Retinal pigment epithelial cell (primary cell): ENCODE data around the genes ALKBH6, POLR2I, ZNF382 and ZFP30.

- RRBS, result no CpG with 5 or more reads among the region's 19 CpGs
Observed at GRCh38 chr19:36013825-36014328, at the start of gene ALKBH6. ALKBH6 (minus strand) TSS chr19:36014213.

DNA sequence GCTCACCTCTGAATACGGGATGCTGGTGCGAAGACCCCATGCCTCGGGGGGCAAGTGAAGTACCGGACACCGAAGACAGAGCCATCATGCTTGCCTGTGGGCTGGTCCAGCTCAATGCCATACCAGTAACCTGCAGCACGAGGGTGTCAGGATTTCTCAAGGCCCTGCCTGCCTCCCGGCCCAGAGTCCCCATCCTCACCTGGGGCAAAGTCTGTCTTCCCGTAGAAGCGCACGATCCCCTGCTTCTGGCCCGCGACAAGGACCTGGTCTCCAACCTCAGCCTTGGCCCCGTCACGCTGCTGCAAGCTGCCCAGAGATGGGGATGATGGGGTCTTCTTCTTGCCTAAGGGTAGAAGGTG, 3.6 kb upstream of the ALKBH6 start:
- RRBS, result no CpG with 5 or more reads among the region's 14 CpGs

DNA sequence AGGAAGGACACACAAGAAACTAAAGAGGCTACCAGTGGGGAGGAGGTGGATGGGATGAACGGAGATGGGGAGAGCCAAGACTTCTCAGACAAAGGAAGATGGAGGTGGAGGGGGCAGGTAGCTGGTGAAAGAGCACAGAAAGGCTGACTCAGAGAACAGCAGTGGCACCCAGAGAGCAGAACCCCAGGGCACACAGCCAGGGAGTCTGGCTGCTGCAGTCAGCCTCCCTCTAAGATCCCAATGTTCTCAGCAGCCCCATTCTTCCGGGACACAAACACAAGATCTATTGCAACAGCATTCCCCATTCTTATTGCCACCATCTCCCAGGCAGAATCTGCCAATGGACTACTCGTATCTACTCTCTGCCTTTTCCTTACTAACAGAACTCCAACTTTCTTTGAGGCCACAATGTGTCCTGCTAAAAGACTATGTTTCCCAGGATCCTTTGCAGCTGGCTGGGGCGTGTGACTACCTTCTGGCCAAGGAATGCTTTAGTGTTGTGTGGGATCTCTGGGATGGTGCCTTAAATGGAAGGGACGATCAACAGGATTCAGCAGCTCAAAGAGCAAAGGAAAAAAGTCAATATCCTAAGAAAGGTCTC, 7.6 kb downstream of the THAP8 start:
- RRBS, result no CpG with 5 or more reads among the region's 5 CpGs

GRCh38 chr19:36114678-36115093, at the start of gene POLR2I:
POLR2I (minus strand) TSS chr19:36114875.
- RRBS, result no CpG with 5 or more reads among the region's 34 CpGs

GRCh38 chr19:36127754-36128847, 11.8 kb upstream of the CAPNS1 start:
- RRBS, result under 1% methylated on average over 25 of the region's 59 CpGs

GRCh38 chr19:36140695-36141831, 1.2 kb downstream of the CAPNS1 start:
- RRBS, result no CpG with 5 or more reads among the region's 55 CpGs

DNA sequence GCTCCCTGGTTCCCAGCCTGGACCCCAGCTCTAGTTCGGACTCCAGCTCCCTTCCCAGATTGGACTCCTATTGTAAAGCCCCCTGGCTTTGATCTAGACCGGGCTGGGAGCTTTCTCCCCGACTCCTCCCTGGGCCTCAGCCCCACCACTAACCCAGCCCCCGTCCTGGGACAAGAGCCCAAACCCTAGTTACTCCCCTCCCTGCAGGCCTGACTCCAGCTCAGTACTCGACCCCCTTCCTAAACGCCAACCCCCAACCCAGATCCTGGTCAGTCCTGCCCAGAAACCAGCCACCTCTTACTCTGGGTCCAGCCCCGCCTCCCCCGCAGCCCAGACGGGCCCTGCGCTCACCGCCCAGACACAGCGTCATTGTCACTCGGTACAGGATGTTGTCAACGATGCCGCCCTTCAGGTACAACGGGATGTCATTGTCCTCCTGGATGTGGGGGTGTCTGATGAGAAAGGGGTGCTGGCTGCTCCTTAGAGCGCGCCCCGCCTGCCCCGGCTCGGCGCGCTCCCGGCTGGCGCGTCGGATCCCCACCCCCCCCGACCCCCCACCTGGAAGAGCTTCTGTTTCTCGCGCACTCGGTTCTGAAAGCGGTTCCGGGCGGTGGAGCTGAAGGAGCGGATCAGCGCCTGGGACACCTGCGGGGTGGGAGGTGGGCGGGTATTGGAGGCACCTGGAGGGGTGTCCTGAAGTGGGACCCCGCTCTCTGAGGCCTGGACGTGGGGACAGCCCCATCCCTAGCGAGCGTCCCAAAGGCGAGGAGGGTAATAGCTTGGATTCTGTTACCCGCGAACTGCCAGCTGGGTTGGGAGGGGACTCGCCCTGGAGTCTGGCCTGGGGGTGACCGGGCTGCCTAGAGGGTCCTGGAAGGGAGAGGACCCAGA, 891 bp downstream of the COX7A1 start:
- RRBS, result 39% methylated on average over 10 of the region's 47 CpGs

DNA sequence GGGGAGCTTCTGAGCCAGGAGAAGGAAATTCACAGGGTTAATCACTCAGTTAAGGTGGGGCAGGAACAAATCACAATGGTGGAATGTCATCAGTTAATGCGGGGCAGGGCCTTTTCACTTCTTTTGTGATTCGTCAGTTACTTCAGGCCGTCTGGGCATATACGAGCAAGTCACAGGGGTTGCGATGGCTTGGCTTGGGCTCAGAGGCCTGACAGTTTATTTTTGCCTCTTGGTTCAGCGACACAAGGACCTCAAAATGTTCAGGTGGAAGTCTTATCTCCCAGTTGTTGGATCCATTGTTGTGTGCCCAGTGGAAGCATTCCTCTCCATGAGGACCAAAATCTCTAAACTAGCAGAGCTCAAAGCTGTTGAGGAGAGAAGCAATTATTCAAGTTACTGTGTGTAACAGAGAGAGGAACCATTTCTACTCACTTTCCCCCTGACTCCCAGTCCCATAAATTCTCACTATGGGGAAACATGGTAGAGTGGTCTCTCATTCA, 8.6 kb upstream of the COX7A1 start:
- RRBS, result no CpG with 5 or more reads among the region's 6 CpGs

DNA sequence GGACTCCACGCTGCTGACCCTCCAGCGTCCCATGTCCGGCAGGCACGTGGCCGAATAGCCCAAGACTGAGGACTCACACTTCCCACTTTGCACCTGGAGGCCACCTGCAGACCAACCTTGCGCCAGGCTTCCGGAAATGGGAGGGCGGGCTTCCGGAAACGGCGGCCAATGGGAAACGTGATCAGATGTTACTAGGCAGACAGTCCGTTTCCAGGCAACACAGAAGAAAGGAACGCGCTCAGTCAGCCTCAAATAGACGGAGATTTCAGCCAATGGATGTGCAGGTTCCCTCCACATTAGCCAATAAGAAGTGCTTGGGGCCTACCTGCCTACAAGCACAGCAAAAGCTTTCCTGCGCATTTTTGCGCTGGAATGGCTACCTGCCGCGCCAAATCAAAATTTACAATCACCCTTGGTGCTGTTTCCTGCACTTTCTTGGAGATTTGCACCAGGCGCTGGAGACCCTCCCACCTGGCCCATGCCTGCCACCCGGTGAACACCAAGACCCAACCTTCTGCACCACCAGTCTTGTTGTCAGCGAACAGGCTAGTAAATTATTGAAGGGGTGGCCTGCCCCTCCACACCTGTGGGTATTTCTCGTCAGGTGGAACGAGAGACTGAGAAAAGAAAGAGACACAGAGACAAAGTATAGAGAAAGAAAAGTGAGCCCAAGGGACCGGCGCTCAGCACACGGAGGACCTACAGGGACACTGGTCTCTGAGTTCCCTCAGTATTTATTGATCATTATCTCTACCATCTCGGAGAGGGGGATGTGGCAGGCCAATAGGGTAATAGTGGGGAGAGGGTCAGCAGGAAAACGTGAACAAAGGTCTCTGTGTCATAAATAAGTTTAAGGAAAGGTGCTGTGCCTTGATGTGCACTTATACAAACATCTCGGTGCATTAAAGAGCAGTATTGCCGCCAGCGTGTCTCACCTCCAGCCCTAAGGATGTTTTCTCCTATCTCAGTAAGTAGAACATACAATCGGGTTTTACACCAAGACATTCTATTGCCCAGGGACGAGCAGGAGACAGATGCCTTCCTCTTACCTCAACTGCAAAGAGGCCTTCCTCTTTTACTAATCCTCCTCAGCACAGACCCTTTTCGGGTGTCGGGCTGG, 47.0 kb downstream of the ZFP14 start:
- RRBS, result 1% methylated on average over 5 of the region's 37 CpGs

DNA sequence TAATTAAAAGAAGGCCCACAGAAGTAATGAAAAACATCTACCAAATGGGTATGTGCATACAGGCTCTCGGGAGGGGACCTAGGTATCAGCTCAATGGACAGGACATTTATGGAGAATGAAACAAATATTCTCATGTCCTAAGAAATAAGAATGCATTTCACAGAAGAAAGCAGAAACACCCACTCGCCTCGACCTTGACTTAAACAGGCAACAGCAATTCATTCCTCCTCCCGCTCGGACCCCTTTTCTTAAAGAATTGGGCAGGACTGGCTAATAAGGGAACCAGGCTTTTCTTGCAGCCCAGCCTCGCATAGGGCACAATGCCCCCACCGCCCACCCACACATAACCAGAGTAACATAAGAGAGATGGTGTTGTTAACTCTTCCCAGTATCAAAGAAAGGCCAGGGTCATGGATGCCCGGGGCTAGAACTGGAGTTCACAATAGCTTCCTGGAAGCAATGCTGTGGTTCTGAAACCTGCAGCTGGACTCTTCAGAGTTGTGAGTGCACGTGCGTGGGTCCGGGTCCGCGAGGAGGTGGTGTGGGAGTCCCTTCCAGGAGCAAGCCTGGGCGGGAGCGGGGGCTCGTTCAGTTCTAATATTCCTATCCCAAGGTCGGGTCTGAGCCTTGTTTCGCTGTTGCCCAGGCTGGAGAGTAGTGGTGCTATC, 998 bp downstream of the ZFP82 start:
- RRBS, result 42% methylated on average over 4 of the region's 18 CpGs

DNA sequence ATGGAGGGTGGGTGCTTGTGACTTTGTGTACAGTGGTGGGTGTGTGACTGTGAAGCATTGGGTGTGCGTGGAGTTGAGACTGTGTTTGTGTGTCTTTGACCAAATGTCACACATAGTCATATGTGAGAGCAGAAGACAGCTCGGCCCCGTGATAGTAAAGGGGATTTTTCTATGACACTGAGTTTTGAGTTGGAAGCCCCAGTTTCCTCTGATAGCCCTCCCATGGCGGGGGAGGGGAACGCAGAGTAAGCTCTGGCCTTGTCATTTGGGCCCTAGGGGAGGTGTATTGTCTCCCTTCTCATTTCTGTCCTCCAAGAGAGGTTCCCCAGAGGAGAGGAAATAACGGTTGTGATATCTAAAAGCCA, 1.1 kb upstream of the ZNF260 start:
- RRBS, result no CpG with 5 or more reads among the region's 6 CpGs

DNA sequence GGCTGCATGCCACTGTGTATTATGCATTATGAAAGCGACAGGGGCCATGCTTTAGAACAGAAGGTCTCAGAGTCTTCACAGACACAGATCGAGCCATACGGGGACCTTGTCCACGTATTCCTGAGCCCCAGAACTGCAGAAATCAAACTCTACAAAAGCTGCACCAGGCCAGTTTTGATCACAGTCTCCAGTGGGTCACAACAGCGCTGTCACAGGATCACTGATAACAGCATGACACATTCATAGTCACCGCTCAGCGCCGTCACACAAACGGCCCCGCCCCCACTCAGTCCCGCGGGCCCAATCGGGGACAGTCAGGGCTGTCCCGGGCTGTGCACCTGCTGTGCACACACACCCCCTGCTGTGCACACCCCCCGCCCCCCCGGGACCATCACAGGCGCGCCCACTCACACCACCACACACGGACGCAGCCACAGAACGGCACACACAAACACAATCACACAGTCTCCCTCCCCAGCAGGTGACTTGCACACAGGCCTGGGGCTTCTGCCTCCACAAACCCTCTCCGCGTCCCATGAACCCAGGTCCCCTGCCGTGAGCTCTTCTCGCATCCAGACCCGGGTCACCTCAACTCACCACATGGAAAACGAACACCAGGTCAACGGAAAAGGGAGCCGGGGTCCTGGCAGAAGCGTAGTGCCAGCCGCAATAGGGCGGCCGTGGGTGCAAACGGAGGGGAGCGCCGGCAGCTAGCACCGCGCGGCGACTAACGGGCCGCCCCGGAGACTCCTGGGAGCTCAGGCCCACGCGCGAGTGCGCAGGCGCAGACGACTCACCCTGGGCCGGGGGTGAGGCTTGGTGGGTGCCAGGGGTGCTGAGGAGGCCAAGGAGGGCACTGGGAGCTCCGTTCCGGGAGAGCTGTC, at the start of gene ZNF382:
Gene ZNF382, plus strand, starts transcription at position 785 of the 884 bp plus-strand sequence.
- RRBS, result 2% methylated on average over 27 of the region's 52 CpGs

DNA sequence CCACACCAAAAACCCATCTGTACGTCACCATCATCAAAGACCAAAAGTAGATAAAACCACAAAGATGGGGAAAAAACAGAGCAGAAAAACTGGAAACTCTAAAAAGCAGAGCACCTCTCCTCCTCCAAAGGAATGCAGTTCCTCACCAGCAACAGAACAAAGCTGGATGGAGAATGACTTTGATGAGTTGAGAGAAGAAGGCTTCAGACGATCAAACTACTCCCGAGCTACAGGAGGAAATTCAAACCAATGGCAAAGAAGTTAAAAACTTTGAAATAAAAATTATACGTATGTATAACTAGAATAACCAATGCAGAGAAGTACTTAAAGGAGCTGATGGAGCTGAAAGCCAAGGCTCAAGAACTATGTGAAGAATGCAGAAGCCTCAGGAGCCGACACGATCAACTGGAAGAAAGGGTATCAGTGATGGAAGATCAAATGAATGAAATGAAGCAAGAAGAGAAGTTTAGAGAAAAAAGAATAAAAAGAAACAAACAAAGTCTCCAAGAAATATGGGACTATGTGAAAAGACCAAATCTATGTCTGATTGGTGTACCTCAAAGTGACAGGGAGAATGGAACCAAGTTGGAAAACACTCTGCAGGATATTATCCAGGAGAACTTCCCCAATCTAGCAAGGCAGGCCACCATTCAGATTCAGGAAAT, 39.3 kb downstream of the ZNF420 start:
- RRBS, result no CpG with 5 or more reads among the region's 6 CpGs

GRCh38 chr19:37312257-37313174, 21.9 kb upstream of the ZNF875 start:
- RRBS, result no CpG with 5 or more reads among the region's 36 CpGs

DNA sequence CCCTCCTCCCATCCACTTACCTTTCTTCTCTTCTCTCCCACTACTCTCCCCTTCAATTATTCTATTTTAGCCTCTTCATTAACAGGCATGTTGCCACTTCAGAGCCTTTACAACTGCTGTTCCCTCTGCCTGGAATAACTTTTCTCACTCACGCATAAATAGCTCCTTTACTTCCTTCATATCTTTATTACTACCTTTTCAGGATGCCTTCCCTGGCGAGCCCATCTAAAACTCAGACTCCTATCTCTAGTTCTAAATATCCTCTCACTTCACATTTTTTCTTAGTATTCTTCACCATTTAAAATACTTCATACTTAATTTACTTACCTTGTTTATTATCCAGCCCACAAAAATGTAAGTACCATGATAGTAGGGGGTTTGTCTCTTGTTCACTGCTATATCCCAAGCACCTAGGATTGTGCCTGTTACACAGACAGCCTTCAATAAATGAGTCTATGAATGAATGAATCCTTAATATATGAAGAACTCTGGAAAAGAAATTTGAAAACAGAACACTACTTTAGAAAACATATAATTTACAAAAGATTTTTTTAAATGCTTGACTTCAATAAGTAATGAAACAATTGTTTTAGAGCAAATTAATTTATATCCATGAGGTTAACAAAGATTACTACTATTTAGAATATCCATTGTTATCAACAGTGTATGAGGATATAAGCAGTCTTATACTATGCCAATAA, 2.1 kb downstream of the ZNF569 start:
- RRBS, result no CpG with 5 or more reads among the region's 2 CpGs

DNA sequence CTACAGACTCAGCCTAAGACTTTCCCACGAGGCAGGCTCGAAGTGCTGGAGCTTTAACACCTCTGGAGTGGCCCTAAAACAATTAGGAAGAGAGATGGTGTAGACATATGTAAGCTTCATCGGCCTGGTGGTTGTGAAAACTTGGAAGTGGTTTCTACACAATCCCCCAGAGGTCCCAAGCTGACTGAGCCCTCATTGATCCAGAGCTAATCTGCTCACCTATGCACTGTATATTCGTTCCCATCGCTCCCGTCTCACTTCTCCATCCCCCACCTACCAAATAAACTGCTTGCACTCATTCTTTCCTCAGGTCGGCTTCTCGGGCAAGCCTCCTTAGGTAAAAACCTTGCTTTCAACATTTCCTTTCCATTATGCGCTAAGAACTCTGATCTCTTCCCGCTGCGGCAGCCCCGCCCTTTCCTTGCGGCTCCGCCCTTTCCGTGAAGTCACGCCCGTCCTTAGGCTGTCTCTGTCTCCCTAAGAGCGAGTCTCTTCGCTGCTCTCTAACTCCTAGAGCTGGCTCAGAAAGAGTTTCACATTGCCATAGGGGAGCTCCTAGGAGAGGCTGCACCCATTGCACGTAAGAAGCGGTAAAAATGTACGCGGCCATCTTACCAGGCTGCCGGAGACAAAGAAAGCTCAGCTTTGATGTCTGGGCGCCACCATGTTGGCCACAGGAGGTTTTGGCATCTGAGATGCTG, 621 bp upstream of the ZNF793 start:
- RRBS, result no CpG with 5 or more reads among the region's 25 CpGs

DNA sequence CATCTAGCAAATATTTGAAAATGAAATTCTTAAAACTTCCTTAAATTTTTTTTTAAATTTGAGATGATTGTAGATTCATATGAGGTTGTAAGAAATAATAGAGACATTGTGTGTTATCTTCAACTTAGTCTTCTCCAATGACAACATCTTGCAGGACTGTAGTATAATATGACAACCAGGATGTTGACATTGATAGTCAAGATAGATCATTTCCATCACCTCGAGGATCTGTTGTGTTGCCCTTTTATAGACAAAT, 1.2 kb downstream of the ZNF540 start:
- RRBS, result no CpG with 5 or more reads among the region's 1 CpG

GRCh38 chr19:37655317-37655960, at the start of gene ZFP30:
ZFP30 (minus strand) TSS chr19:37655465.
- RRBS, result 1% methylated on average over 6 of the region's 56 CpGs

- RRBS, result no CpG with 5 or more reads among the region's 37 CpGs
Observed at GRCh38 chr19:37655961-37656533, 782 bp upstream of the ZFP30 start.

- RRBS, result no CpG with 5 or more reads among the region's 11 CpGs
Observed at GRCh38 chr19:37979642-37980233, 72.7 kb downstream of the SIPA1L3 start.